Bronchial lymph node (tissue), 1 donor: Measurements from ENCODE around the gene OTULINL.

GRCh38 chr5:14209574-14210239, 66.6 kb downstream of the TRIO start:
- PRO-cap, result bidirectional peak, plus-strand start at chr5:14209664, minus-strand start at chr5:14209401

GRCh38 chr5:14258559-14259309, 115.6 kb downstream of the TRIO start:
- PRO-cap, result unidirectional peak, minus-strand start at chr5:14259059

DNA sequence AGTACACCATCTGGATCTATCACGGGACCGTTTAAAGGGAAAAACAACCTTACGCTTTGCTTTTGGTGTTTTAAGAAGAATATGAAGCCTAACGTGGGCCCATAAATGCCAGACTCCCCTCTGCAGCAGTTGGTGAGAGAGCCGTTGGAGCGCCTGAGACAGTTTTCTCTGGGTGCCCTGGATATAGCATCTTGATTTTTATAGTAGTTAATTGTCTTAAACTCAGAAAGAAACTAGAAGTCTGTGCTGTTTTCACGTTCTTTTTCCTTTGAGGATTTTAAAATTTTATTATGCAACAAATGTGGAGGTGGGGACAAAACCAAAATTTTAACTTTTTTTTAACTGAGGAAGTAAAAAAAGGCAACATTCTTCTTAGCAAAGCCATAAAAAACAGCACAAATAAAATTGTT, 141.9 kb upstream of the OTULINL start:
- PRO-cap, result no peak

GRCh38 chr5:14560027-14560843, 21.4 kb upstream of the OTULINL start:
- PRO-cap, result no peak

DNA sequence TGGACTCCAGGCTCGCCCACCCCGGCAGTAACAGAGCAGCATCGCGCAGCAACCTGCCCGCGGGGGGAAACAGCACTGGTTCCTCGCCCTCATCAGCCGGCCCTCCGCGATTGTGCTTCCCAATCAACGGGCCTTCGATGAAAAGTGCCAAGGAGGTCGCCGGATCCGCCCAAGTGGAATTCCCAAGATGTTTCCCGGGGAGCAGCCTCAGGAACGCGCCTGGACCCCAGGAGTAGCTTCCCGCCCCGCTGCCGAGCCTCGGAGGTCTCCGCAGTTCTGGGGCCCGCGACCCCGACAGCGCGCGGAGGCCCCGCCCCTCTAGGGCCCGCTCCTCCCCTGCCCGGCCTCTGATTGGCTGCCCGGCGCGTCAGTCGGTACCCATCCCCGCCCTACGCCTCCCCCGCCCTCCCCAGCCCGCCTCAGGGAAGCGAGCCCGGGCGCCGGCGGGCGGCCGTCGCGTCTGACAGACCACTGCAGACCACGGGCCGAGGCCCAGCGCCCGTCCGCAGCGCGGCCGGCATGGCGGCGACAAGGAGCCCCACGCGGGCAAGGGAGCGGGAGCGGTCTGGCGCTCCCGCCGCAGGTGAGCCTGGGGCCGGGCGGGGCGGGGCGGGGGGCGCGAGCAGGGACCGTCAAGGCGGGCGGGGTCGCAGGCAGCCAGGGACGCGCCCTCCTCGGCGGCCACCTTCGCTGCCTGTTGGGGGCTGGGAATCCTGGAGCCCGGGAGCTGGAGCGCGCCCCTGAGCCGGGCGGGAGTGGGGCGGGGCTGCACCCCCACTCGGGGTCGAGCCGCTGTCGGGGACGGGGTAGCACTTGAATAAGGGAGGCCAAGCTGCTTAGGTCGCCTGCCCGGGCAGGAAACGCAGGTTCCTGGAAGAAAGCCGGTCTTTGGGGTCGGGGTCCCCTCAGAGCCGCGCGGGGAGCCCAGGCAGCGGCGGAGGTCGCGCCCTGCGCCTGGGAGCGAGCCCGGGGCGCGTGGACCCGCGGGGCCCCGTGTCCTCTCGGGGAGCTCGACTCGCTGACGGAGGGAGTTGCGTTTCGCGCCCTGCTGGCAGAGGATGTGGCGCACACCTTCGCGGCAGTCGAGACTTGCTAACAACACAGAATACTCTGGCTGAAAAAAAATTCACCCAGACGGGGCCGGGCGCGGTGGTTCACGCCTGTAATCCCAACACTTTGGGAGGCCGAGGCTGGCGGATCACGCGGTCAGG, at the start of gene OTULINL:
OTULINL (plus strand) TSS at position 417 of the 1,211 bp plus-strand sequence.
- PRO-cap, result bidirectional peak, plus-strand start at position 466 of the sequence, minus-strand start at position 260 of the sequence; unidirectional peak, plus-strand start at position 816 of the sequence; bidirectional peak, plus-strand start at position 1,119 of the sequence, minus-strand start at position 1,065 of the sequence

GRCh38 chr5:14652878-14653656, 11.5 kb upstream of the OTULIN start:
- PRO-cap, result no peak

DNA sequence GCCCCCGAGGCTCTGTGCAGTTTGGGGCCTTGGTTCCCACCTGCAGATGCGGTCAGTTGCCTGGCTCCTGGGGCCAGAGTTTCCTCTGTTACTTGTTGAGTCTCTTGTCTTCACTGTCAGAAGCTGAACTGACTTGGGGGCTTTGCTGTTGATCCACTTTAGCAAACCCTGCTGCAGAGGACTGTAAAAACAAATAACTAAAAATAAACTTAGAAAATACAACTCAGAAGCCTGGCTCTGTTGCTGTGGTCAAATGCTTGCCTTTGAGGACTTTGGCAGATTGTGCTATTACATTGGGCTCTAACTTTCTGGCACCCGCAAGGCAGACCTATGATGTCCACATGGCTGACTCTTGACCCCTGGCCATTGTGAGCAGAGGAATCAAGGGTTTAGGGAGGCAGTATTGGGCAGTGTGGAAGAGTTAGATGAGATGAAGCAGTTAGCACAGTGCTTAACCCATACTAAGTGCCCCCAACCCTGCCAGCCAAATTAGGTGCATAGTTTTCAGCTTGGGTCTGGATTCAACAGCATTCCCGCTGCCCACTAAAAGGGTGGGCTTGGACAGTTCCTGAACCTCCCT, 34.0 kb downstream of the OTULIN start:
- PRO-cap, result no peak

GRCh38 chr5:14707386-14708274, 43.1 kb downstream of the OTULIN start:
- PRO-cap, result no peak

DNA sequence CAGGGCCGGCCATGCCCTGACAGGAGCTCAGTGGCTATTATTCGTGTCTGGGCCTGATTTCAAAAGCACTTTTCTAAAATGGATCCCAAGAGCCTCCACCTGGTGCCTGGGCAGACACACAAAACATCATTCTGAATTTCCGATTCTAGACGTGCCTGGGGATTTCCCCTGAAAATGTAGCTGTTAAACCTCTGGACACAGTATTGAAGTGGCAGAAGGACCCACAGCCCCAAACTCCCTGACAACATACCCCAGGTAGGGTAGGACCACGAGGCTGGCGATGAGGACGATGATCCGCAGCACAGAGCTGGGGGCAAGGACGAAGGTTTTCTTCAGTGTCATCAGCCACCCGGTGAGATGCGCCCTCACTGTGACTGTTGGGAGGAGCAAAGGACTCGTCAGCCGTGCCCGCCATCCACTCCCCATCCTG, 48.8 kb downstream of the OTULIN start:
- PRO-cap, result no peak

GRCh38 chr5:15502061-15502635, 2.2 kb downstream of the FBXL7 start:
- PRO-cap, result no peak

GRCh38 chr5:15735398-15735850, 235.4 kb downstream of the FBXL7 start:
- PRO-cap, result no peak

- PRO-cap, result no peak
Observed at GRCh38 chr5:15915901-15916643, 263.5 kb downstream of the MARCHF11 start.

DNA sequence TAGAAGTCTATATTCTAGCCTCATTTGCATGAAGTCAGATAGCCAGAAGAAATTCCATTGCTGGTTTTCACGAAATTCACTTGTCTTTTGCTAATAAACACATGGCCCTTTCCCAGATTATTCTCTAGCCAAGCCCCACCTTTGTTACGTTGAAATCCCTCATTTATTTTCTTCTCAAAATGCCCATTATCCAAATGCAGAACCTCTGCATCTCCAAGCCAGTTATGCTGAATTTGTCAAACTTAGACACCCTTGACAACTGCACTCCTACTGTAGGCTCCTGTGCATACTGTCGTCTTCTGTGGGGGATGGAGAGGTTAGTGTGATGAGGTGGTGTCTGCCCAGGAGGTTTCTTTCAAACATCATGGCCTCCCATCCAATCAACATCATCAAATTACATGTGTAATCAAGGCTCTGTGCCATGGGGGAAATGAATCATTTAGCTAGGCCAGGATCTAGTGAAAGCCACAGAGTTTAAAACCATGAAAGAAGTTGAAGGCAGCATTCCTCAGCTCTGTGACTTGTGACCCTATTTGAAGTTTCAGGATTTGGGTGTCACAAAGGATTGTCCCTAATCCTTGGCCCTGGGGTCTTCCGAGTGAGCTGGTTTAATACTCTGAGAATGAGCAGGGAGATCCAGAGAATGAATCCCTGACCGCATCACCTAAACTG, 240.7 kb downstream of the MARCHF11 start:
- PRO-cap, result no peak

DNA sequence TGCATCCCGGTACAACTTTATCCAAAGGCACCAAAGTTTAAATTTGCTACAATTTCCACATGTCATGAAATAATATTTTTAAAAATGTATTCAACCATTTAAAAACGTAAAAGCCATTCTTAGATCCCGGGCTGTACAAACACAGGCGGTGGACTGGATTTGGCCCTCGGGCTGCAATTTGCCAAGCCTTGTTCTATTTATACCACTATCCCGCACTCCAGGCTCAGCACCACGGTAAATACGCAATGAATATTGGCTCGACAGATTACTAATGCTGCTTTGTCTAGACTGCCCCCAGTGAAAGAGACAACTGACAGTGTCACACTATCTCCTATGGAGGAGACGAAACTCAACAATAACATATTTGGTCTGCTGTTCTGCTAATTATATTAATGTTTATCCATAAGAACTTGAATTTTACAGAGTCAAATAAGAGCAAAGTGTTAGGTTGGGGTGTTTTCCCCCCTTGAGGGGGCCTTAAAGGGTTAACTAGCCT, 98.2 kb downstream of the MARCHF11 start:
- PRO-cap, result no peak

- PRO-cap, result no peak
Observed at GRCh38 chr5:16180557-16181116, 1.0 kb upstream of the MARCHF11 start.

GRCh38 chr5:16504456-16505011, 38.9 kb upstream of the ZNF622 start:
- PRO-cap, result no peak

GRCh38 chr5:16508493-16509541, 43.2 kb upstream of the ZNF622 start:
- PRO-cap, result no peak

- PRO-cap, result no peak
Observed at GRCh38 chr5:16544693-16545023, 72.1 kb downstream of the RETREG1 start.

GRCh38 chr5:16881423-16881968, 54.6 kb downstream of the MYO10 start:
- PRO-cap, result no peak

DNA sequence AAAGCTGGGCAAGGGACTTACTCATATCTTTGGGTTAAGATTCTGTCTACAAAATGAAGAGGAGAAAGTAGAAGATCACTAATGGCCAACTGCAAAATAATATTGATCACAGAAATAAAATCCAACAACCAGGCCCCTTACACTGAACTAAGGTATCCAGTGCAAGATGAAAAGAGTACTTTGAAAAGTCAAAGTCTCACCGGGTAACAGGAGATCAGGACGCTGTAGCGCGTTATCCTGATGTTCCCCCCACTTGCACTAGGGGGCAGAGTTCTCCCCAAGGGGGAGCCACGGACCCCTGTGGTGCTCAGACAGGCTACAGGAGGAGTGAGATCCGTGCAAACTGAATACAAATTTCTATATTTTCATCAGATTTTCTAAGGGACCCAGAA, 2.1 kb downstream of the MYO10 start:
- PRO-cap, result bidirectional peak, plus-strand start at position 310 of the sequence, minus-strand start at position 247 of the sequence